ENCODE measurements around the gene PARD3B.

DNA sequence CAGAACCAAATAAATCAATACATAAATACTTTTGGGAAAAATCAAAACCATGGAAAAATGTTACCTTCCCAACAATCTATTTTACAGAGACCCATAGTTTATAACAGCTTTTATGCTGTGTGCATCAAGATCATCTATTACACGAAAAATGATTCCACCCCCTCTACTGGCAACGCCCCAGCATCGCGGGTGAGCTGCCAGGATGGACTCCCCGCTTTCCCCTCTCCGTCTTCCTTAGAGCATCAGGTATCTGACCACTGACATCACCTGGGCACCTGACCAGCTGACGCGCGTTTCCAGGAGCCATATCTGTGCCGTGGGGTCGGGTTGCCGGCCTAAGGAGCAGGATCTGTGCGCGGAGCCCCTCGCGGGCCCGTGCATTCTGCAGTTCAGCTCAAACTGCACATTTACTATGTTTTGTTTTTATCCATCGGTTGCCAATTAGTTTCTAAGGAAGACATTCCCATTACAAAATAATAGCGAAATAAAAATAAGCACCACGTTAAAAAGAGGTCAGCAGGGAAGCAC is 839 bp downstream of the ICA1L start:
- RRBS = no CpG with 5 or more reads among the region's 20 CpGs

DNA sequence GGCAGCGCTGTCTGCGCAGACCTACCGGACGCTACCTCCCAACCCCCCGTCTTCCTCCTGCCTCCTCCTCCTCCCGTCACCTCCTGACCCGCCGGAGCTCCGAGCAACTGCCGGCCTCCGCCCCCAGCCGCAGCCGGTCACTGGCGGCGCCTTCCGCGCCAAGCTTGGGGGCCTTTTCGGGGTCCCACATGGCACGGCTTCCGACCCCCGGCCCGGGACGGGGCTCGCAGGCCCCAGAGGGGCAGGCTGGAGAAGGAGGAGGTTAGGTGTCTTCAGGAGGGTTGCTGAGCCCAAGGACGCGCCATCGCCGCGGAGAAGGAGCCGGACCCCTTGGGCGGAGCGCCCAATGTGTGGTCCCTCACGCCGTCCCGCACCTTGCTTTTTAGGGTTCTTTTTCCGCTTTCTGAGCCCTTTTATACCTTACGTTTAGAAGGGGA is 372 bp downstream of the CARF start:
- RRBS = 0% methylated on average over 3 of the region's 37 CpGs

DNA sequence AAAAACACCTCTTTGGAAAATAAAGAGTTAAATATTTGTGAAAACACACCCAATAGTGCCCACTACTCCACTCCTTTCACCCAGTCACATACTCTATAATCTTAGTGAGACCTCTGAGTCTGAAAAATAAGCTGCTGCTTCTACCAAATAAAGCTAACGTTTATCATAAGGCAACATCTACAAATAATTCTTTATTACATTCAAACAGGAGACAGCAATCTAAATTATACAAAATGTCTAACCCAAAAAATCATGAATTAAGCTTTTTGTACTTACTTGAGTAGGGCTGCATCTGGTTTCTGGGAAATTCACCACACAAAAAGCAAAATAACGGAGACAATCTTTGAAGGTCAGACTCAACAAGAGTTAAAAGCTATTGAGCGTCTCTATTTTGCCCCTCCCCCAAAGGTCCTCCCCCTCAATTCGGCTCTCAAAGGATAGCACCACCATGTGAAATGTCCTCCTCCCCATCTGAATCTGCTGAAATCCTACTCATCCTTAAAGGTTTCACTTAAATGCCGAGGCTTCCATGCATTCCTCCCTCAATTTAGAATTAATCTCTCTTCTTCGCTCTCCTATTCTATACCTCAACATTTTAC is 1.9 kb downstream of the RAPH1 start:
- RRBS = no CpG with 5 or more reads among the region's 6 CpGs

- RRBS = no CpG with 5 or more reads among the region's 6 CpGs
These were observed 710 bp downstream of the RAPH1 start for GRCh38 chr2:203534509-203534673.

DNA sequence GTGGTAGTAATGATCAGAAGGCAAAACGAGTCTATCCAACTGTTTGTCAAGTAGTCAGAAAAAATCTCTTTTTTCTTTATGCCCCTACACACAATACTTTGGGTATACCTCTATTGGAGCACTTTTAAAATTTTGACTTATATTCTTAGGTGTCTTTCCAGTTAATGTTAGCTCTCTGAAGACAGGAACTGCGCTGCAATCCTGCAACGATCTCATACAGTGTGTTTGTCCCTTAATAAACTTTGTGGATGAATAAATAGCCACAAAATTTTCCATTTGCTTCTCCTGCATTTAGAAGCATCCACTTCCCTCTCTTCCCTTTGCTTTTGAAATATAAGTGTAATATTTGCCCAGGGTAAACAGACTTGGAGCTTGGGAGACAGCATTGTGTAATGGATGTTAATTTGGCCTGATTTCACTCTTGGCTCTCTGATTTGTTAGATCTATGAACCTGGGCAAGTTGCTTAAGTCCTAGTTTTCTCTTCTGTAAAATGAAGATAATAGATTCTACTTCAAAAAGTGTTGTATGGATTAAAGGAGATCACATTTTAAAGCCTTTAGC is 58.2 kb upstream of the CD28 start:
- RRBS = no CpG with 5 or more reads among the region's 3 CpGs

DNA sequence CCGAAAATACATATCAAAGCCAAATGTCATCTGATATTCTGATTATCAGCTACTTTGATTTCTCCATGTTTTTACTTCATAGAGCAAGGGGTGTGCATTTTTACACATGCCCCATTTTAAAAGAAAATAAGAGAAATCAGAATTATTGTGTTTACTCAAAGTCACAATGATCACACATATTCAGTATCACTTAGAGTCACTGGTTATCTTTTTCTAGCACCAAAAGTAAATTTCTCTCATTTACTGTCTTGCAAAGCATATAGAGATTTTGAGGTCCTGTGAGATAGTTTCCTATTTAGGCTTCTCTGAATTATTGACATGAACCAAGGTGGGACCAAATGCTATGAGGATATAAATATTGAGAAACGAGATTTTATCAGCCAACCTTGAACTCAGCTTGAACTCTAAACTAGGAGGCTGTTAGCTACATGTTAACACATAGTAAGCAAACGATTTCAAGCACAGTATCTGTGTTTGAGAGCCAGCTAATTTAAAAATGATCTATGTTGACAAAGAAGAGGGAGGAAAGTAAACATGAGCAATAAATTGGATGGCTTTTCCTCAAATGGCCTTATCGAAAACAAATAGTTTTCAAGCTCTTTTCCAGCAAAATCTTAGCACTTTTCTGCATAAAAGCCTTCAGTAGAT is 14.4 kb downstream of the CD28 start:
- RRBS = no CpG with 5 or more reads among the region's 4 CpGs

- RRBS = no CpG with 5 or more reads among the region's 12 CpGs
These were observed 55.9 kb upstream of the CTLA4 start for GRCh38 chr2:203811296-203812384.

DNA sequence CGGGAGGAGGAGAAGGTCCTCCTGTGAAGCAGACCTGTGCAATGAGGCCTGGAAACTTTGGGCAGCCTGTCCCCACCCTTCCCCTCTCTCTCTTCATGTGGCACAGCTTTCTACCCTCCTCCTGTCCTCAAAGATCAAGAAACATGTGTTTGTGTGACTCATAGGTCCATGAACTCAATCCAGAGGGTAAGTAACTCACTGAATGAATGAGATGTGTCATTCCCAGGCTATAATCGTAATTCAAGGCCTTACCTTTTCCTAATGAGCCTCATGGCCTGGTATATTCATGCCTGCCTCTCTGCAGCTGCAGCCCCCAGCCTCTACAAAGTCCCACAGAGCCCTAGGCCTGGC is 288.0 kb upstream of the PARD3B start:
- RRBS = no CpG with 5 or more reads among the region's 2 CpGs

DNA sequence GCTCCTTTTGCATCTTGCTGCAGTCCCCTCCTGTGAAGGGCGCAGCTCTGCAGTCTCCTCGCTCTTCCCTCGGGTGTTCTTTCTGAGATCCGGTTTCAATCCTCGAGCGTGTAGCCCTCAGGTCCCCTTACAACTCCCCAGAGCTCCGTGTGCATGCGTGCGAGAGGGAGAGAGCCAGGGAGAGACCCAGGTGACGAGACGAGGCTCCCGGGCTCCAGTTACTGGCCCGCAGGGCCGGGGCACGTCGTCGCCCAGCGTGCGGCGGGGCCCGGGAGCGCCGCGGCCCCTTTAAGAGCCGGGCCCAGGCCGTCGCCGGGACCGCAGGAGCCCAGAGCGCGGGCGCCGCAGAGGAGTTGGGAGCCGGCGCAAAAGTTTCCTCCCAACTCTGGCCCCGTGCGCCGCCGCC is at the start of gene PARD3B:
TSS of gene PARD3B (plus strand) at position 318 of the 406 bp plus-strand sequence.
- RRBS = 1% methylated on average over 15 of the region's 39 CpGs

- RRBS = 2% methylated on average over 38 of the region's 69 CpGs
These were observed 456 bp downstream of the PARD3B start for GRCh38 chr2:204545564-204546298.

DNA sequence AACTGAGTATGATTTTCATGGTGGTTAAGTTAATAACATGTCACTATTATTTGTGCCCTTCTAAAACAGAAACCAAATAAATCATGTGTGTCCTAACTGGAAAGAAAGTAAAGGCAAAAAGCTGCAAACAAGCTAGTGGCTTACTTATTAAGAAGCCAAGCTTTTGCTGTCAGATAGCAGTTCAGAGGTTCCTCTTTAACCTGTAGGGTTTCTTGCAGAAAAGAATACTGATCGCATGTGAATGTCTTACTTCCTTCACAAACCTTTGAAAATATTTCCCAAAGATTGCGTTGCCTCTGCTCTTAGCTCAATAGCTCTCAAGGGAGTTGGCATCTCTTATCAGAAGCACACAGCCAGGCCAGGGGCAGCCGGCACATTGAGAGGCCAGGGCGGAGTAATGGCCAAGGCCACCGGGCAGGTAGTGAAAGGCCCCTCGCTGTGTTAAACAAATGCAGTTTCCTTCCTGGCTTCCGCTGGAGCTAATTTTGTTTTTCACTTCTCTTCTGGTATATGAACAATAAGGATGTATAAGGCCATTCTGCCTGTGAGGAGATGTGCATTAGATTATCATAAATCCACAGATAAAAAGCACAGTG is 542.5 kb upstream of the NRP2 start:
- RRBS = 100% methylated on average over 1 of the region's 7 CpGs

DNA sequence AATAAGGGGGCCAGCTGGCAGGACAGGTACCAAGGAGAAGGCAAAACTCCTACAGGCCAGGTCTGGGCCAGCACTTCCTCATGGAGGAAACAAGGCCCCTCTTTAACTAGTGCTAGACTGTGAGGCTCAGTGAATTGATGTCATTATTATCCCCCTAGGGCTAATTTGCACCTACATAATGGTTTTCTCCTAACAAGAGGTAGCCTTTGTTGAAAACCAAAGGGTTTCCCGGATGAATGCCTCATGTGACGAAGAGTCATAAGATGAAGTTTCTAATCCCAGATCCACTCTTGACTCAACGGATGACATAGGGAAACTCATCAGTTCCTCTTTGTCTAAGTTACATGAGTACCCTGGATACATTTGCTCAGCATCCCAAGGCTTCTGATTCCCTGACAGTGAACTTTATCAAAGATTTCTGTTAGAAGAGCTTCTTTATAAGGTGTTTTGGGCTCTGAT is 16.6 kb downstream of the NRP2 start:
- RRBS = no CpG with 5 or more reads among the region's 3 CpGs

GRCh38 chr2:205732256-205732803 is 50.0 kb downstream of the NRP2 start:
- RRBS = no CpG with 5 or more reads among the region's 9 CpGs

DNA sequence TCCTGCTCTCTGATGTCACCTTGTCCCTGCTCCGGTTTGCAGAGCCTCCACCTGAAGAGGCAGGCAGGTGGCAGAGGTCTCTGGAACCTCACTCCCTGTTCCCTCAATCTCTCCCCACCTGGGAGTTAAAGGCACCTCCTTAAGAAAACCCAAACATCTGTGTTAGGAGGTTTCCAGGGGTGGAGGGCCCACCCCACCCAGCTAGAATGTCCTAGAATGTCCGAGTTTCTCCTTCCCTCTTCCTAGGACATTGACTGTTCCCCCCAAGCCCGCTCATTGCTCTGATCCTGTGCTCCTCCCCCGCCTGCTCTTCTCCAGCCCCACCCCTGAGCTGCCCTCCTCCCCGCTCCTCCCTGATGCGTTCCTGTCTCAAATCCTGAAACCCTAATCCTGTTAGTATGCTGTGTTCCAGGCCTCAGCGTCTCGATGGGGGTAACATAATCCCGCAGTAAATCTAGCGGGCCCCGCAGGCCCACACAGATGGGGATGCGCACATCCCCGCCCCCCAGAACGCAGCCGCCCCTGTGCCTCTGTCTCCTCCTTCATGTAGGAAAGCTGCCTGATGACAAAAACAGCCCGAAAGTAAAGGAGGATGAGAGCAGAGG is 51.3 kb downstream of the NRP2 start:
- RRBS = no CpG with 5 or more reads among the region's 16 CpGs

GRCh38 chr2:205930270-205930601 is 155.7 kb downstream of the INO80D start:
- RRBS = no CpG with 5 or more reads among the region's 2 CpGs

GRCh38 chr2:205975085-205976027 is 110.6 kb downstream of the INO80D start:
- RRBS = no CpG with 5 or more reads among the region's 5 CpGs

DNA sequence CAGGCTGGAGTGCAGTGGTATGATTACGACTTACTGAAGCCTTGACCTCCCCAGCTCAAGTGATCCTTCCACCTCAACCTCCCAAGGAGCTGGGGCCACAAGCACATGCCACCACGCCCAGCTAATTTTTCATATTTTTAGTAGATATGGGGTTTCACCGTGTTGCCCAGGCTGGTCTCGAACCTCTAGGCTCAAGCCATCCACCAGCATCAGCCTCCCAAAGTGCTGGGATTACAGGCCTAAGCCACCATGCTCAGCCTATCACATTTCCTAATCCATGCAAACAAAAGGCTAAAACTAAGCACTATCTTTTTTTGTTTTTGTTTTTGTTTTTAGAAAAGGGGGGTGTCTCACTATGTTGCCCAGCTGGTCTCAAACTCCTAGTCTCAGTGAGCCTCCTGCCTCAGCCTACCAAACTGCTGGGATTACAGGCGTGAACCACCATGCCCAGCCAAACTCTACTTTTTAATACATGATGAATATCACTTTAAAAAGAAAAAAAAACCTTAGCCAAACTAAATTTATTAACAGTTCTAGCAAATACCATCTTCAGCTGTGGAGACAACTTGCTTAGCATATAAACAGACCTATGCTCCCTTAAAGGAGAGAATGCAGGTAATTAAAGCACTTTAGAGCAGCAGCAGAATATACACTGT is 12.3 kb downstream of the INO80D start:
- RRBS = no CpG with 5 or more reads among the region's 5 CpGs

- RRBS = 10% methylated on average over 2 of the region's 17 CpGs
These were observed 992 bp downstream of the NDUFS1 start for GRCh38 chr2:206158203-206158700.